SK-N-SH (cell line): ENCODE measurements around a stretch of chr13.

DNA sequence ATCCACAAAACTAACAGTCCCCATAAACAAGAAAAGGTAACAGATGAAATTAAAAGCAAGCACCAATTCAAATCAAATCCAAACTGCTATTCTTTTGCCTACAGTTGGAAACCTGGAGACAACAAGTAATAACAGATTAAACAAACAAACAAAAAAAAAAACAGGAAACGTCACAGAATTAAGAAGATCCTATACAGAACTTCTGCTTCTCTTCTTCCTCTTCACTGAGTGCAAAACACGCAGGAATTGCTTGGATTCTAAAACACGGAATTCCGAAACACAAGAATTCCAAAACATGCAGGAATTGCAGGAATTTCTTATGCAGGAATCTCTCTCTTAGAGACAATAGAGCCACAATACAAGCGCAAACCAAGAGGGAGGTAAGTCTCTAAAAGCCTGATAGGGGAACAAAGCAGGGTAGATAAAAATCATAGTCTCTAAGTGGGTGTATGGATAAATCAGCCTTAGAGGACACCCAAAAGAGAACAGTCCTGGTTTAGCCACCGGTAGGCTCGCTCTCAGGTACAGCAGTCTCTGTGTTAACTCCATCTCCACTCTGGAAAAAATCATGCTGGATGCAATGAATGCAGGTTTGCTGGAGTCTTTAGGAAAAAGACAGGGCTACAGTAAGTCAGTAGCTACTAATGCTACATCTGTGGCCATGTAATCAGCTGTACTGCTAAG lies 112.9 kb downstream of the LHFPL6 start:
- RRBS = no CpG with 5 or more reads among the region's 7 CpGs
CAGE:
- cytosol, long polyA plus RNA = no peak
- long polyA plus RNA = no peak
- nucleus, long polyA plus RNA = no peak

DNA sequence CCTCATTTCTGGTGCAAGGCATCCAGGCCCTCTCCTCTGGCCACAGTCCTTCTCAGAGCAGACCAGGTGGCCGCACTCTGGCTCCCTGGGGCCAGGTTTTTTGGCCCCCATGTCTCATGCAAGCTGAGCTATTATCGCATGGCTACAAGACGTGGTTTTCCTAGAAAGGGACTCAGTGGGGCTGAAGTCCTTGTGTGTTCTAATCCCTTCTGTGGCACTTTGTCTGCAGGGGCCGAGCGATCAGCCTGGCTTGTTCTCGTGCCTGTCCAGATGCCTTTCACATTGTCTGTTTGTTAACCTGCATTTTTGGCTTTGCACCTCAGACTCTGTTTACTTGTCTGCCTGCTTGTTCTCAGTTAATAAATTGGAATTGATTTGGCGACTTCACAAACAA lies 440.2 kb downstream of the COG6 start:
- RRBS = no CpG with 5 or more reads among the region's 7 CpGs
CAGE:
- cytosol, long polyA plus RNA = no peak
- long polyA plus RNA = no peak
- nucleus, long polyA plus RNA = no peak

GRCh38 chr13:40187942-40188667 lies 478.3 kb downstream of the FOXO1 start:
- RRBS = no CpG with 5 or more reads among the region's 26 CpGs
CAGE:
- cytosol, long polyA plus RNA = no peak
- long polyA plus RNA = no peak
- nucleus, long polyA plus RNA = no peak

DNA sequence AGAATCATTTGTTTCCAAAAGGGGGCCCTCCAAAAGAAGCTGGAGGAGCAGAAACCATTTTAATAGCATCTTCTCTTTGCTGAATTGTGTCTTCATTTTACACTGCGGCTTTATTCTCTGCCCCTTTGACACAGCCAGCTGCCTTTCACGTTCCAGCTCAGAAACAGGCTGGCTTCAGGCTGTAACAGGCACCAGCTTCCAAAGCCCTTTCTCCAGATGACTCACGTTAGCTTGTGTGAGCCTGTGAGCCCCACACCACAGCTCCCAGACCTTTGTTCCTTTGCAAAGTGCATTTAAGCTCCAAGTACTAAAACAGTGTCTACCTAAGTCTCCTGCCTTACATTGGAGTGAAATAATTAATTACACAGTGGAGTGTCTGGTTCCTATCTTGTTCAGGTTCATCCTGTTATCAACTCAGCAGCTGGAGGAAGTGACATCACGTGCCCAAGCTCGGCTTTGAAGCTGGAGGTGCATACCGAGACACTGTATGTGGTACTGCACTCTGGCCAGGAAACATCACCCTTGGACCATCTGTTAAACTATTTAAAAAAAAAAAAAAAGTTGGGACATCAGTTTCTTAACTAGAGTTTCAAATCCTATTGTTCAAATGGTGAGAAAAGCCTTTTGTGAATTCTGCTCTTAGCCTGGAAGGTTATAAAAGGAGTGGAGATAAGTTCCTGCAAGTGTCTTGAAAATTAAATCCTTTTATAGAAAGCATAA lies 475.7 kb downstream of the FOXO1 start:
- RRBS = no CpG with 5 or more reads among the region's 6 CpGs
CAGE:
- cytosol, long polyA plus RNA = no peak
- long polyA plus RNA = no peak
- nucleus, long polyA plus RNA = no peak

DNA sequence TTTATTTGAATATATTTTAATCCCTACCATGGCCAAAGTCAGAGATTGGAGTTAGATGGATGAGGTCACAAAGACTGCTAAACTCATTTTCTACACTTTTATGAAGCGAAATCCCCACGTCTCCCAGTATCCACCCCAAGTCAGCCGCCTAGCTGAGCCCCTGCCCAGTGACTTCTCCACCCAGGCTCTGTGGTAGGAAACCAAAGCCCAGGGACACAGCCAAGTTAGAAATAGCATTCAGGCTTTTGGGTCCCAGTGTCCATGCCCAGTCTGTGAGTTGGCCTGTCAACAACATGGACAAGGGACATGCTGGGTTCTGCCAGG lies 474.0 kb downstream of the FOXO1 start:
- RRBS = no CpG with 5 or more reads among the region's 3 CpGs
CAGE:
- cytosol, long polyA plus RNA = no peak
- long polyA plus RNA = no peak
- nucleus, long polyA plus RNA = no peak

DNA sequence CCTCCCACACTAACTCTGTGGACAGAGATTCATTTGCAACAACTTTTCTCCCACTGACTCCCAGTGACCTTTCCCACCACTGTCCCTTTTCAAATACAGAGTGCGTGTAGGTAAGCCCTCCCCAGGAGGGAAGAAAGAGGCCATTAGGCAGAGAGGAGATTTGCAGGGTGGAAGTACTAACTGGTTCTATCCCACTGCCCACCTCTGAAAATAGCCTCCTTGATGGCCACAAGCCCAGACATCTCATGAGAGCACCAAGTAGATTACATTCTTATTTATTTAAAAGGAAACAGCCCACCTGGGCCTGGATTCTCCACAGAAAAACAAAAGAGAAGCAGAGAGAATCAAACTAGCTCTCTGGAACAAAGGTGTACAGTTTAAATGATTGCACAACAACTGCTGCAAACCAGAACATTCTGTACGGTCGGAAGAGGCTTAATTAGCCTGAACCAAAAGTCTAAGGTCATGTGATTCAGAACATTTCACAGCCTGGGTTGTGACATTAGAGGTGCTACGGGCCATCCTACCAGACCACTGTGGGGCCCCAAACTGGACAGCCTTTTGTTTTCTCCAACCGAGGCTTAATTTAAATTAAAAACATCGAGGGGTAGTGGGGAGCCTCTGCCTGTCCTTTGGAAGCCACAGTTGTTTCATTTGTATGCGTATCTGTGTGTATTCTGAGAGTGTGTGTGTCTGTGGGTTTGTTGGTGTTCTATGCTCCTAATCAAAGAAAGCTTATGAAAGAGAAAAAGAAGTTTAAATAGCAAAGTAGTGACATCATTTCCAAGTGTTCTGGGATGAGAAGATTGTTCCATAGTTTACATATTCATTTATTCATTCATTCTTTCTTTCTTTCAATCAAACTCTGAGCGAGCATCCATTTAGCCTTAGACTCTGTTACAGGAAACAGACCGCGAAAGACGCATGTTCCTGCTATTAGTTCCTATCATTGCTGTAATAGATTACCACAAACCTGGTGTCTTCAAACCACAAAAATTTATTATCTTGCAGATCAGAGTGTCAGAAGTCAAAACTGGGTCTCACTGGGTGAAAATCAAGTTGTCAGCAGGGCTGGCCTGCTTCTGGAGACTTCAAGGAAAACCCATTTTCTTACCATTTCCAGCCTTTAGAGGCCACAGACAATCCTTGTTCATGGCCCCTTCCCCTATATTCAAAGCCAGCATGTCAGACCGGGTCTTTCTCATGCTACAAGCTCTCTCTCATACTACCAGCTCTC lies 444.9 kb downstream of the FOXO1 start:
- RRBS = no CpG with 5 or more reads among the region's 12 CpGs
CAGE:
- cytosol, long polyA plus RNA = no peak
- long polyA plus RNA = no peak
- nucleus, long polyA plus RNA = no peak

- RRBS = no CpG with 5 or more reads among the region's 17 CpGs
CAGE:
- cytosol, long polyA plus RNA = no peak
- long polyA plus RNA = no peak
- nucleus, long polyA plus RNA = no peak
These were observed 314.2 kb downstream of the FOXO1 start for GRCh38 chr13:40351858-40353088.

DNA sequence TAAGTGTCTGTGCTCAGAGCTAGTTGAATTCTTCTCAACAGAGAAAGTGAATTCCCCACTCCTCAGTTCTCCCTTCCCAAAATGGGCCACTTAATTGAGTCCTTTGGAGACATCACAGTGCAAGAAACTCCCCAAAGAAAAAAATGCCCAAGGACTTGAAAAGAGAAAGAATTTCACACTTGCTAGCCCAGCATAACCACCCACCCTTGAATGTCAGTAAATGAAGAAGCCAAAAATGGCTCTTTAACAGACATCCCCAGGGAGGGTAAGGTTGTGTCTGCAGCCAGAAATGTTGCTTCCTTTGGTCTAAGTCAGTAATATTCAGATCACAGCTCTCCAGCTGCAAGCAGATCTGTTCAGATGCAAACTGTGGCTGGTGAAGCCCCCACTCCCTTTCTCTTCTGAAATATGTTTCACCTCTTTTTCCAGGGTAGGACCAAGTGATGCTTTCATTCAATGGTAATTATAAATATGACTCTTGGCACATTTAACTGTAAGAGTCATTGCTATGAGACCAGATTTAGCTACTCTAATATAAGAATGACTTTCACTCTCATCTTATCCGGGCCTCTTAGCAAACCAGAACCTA lies 234.4 kb downstream of the FOXO1 start:
- RRBS = no CpG with 5 or more reads among the region's 1 CpG
CAGE:
- cytosol, long polyA plus RNA = no peak
- long polyA plus RNA = no peak
- nucleus, long polyA plus RNA = no peak

DNA sequence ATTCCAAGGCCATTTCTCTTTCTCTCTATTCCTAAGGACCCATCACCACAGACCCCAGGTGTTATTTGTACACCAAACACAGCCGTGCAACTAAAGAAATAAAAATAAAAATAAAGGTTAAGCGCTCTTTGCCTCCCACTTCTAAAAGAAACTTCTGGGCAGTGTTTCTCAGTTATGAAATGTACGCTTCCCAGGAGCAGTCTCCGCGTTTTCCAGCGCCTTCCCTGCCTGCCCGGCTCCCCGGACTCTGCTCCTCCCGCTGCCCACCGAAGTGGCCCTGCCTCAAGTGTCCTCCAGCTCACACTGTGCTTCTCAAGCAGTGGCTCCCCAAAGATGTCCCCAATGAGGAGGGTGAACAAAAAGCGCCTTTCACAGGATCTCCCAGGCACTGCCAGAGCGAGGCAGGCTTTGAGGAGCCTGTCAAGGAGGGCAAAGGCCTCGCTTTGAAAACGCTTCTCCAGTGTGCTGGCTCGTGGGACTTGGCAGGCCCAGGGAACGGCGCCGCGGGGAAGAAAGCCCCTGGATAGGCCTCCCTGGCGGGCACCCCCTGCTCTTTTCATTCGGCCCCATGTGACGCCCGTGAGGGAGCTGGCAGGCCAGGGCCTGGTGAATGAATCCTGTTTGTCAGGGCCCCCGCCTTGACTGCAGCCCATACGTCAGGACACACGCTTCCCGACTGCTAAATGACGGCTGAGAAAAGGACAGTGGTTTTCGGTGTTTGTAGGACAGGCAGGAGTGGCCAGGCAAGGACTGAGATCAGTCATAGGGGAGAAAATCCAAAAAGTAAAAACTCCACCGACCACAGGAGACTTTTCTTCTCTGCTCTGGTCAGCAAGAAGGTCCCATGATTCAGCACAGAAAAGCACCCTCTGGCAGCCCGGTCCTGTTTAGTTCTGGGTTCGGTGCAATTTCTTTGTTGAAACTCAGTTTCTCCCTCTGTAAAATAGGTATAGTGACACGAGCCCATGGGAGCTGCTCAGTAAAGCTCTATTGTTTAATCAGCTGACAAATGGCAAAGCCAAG lies 187.0 kb downstream of the FOXO1 start:
- RRBS = no CpG with 5 or more reads among the region's 33 CpGs
CAGE:
- cytosol, long polyA plus RNA = no peak
- long polyA plus RNA = no peak
- nucleus, long polyA plus RNA = no peak

DNA sequence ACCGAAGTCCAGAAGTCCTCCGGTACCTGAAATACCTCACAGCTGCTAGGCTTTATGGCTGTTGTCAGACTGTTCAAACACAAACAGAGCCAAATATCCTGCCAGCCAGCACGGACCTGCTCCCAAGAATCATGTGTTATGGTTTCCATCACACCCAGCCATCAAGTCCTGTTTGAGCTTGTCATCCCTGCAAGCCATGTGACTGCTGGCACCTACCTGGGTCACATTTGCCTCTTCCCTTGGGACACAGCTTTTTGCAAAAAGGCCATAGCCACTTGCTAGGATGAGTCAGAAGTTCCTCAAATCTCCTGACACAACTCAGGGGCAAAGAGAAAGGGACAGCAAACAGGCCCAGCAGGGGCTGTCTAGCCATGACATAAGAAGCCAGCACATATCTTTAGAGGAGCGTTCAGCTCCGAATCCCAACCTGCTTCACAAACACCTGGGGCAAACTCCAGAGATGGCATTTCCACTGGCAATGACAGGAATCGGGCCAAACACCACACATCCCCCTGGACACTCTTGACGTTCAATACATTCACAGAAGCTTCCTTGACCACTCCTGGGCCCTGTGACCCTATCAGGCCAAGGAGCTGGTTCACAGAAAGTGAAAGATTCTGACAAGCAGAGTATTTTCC lies 129.7 kb downstream of the FOXO1 start:
- RRBS = no CpG with 5 or more reads among the region's 7 CpGs
CAGE:
- cytosol, long polyA plus RNA = no peak
- long polyA plus RNA = no peak
- nucleus, long polyA plus RNA = no peak

GRCh38 chr13:40606677-40606983 lies 59.8 kb downstream of the FOXO1 start:
- RRBS = no CpG with 5 or more reads among the region's 1 CpG
CAGE:
- cytosol, long polyA plus RNA = no peak
- long polyA plus RNA = no peak
- nucleus, long polyA plus RNA = no peak

- RRBS = no CpG with 5 or more reads among the region's 10 CpGs
CAGE:
- cytosol, long polyA plus RNA = no peak
- long polyA plus RNA = no peak
- nucleus, long polyA plus RNA = no peak
These were observed 53.1 kb downstream of the FOXO1 start for GRCh38 chr13:40612963-40614128.

- RRBS = no CpG with 5 or more reads among the region's 10 CpGs
CAGE:
- cytosol, long polyA plus RNA = no peak
- long polyA plus RNA = no peak
- nucleus, long polyA plus RNA = no peak
These were observed 48.4 kb downstream of the FOXO1 start for GRCh38 chr13:40617814-40618575.

- RRBS = no CpG with 5 or more reads among the region's 4 CpGs
CAGE:
- cytosol, long polyA plus RNA = no peak
- long polyA plus RNA = no peak
- nucleus, long polyA plus RNA = no peak
These were observed 36.5 kb downstream of the FOXO1 start for GRCh38 chr13:40629759-40630422.

- RRBS = 2% methylated on average over 17 of the region's 94 CpGs
CAGE:
- cytosol, long polyA plus RNA = no peak
- long polyA plus RNA = no peak
- nucleus, long polyA plus RNA = no peak
These were observed 836 bp downstream of the FOXO1 start for GRCh38 chr13:40665442-40666167.

DNA sequence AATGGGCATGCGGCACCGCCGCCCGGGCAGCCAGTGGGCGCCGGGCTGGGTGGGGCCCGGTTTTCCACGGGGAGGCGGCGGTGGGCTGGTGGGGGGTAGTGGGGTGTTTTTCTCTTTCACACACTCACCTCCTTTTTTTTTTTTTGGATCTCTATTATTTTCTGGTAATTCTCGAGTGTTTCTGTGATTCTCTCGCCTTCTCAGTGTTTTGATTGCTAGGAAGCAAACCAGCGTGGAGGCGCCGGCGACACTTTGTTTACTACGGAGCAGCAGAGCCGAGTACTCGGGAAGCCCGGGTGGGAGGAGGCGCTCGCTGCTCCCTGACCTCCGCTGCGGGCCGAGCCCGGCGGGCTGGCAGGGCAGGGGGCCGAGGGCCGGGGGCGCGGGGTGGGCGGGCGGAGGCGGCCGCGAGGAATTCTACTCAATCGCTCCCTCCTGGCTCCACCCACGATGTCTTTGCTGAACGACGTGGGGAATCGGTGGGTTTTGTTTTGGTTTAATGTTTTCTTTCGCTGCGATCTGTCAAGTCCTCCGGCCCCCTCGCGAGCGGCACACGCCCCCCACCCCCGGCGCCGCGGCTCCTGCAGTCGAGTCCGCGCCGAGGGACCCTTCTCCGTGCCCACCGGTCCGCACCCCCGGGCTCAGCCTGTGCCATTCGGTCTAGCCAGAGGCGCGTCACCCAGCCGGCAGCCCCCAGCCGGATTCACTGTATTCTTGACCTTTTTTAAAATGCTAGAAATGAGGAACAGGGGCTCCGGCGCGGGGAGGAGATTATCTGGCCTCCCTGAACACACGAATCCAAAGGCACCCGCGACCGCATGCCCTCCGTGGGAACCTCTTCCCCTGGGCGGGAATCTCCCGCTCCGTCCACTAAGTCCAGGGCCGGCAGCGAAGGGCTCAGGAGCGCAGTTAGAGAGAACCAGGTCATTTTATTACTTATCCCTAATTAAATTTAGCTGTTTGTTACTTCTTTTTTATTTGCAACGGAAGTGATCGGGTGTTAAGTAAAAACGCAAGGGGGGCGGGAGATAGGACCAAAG lies 587 bp upstream of the FOXO1 start:
- RRBS = 2% methylated on average over 31 of the region's 83 CpGs
CAGE:
- cytosol, long polyA plus RNA = no peak
- long polyA plus RNA = no peak
- nucleus, long polyA plus RNA = no peak

DNA sequence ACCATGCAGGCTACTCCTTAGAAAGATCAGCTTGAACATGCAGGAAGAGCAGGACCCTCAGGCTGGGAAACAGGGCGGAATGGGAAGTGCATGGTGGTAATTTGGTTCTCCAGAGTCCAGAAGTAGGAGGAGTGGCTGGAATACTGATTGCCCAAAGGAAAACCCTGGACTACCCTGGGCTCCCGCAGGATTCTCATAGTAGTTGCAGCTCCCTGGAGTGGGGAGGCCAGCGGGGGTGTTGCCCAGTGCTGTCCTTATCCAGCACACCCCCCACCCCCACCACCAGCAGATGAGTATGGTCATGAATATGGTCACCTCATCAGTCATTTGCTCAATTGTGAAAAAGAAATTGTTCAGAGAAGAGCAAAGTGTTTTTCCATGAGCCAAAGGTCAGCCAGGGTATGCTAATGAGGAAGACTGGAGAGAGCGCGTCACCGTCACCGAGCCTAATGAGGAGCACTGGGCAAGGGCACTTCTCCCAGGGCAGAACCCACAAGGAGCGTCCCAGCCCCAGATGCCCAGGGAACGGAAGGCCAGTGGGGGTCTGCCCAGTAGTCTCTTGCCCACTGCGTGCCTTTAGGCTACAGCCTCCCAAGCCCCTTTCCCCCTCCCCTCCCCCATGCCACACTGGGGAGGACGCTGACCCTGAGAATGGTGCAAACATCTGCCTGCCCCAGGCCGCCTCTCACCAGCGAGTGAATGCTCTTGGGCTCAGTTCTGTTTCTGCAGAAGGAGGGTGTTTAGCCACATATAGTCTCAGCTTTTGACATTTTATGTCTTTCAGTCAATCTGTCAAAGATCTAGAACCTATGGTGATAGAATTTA lies 5.3 kb downstream of the SLC25A15 start:
- RRBS = no CpG with 5 or more reads among the region's 13 CpGs
CAGE:
- cytosol, long polyA plus RNA = no peak
- long polyA plus RNA = no peak
- nucleus, long polyA plus RNA = no peak

GRCh38 chr13:40993920-40994570 lies 25.1 kb downstream of the ELF1 start:
- RRBS = no CpG with 5 or more reads among the region's 3 CpGs
CAGE:
- cytosol, long polyA plus RNA = no peak
- long polyA plus RNA = no peak
- nucleus, long polyA plus RNA = no peak

GRCh38 chr13:41018196-41018668 lies 884 bp downstream of the ELF1 start:
- RRBS = no CpG with 5 or more reads among the region's 1 CpG
CAGE:
- cytosol, long polyA plus RNA = no peak
- long polyA plus RNA = no peak
- nucleus, long polyA plus RNA = no peak

DNA sequence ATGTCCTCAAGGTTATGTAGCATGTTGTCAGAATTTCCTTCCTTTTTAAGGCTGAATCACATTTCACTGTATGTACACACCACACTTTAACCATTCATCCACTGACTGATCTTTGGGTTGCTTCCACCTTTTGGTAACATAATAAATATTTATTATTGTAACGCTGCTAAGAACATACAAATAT lies 11.1 kb upstream of the WBP4 start:
- RRBS = no CpG with 5 or more reads among the region's 1 CpG
CAGE:
- cytosol, long polyA plus RNA = no peak
- long polyA plus RNA = no peak
- nucleus, long polyA plus RNA = no peak